Colon Carcinoma Metastatic in the Lung (tissue), 2 donors: ENCODE results near the gene DEFB129.

DNA sequence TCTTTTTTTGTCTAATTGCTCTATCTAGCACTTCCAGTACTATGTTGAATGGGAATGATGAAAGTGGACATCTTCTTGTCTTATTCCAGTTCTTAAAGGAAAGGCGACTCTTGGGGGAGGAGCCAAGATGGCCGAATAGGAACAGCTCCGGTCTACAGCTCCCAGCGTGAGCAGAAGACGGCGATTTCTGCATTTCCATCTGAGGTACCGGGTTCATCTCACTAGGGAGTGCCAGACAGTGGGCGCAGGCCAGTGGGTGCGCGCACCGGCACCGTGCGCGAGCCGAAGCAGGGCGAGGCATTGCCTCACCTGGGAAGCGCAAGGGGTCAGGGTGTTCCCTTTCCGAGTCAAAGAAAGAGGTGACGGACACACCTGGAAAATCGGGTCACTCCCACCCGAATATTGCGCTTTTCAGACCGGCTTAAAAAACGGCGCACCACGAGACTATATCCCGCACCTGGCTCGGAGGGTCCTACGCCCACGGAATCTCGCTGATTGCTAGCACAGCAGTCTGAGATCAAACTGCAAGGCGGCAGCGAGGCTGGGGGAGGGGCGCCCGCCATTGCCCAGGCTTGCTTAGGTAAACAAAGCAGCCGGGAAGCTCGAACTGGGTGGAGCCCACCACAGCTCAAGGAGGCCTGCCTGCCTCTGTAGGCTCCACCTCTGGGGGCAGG, 12.4 kb upstream of the DEFB126 start:
- PRO-cap, 2 experiments = no peak in any of the 2 experiments

GRCh38 chr20:226906-227333, at the start of gene DEFB129:
Gene DEFB129, plus strand, starts transcription at chr20:227258.
- PRO-cap, 2 experiments = no peak in any of the 2 experiments

DNA sequence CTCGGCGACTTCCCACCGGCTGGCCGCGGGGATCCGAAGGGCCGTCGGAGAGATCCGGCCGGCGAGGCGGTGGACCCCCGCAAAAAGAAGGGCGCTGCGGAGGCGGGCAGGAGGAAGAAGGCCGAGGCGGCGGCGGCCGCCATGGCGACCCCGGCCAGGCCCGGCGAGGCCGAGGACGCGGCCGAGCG, 366 bp downstream of the ZCCHC3 start:
- PRO-cap, 2 experiments = no peak in any of the 2 experiments

DNA sequence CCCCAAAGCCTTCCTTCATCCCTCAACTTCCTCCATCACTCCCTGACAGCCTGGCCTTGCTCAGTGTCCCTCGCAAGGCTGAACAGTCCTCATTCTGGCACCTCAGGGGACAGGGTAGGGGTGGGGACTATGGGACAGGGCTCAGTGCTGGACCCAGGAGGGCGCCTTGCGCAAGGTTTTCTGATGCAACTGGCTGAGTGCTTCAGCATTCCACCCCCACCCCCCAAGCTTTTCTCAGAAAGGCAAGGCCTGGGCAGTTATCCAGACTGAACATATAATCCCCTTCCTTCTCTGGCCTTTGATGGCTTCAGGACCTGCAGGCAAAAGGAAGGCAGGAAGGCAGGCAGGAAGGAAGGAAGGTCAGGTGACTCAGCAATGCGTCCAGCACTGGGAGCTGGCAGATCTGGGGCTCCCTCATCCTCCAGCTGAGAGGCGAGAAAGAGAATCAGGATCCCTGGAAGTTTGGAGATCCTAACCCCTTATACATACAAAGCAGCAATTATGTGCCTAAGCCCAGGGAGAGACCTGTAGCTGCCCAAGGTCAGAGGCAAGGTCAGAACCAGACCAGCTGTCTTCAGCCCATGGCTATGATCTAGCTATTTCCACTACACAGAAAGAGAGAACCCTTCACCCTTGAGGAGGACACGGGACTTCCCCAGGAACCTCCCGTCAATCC, 8.6 kb upstream of the TRIB3 start:
- PRO-cap, 2 experiments = peak in 1 of 2 experiments; most common plus-strand start position 384 of the sequence (in 1); most common minus-strand start position 104 of the sequence (in 1)

- PRO-cap, 2 experiments = peak in 2 of 2 experiments; most common plus-strand start chr20:407630 (in 1); most common minus-strand start chr20:407669 (in 2)
Measured at GRCh38 chr20:406792-407998, 904 bp upstream of the RBCK1 start.

- PRO-cap, 2 experiments = peak in 1 of 2 experiments; most common plus-strand start chr20:437569 (in 1)
Measured at GRCh38 chr20:437357-437689, 25.0 kb downstream of the TBC1D20 start.

DNA sequence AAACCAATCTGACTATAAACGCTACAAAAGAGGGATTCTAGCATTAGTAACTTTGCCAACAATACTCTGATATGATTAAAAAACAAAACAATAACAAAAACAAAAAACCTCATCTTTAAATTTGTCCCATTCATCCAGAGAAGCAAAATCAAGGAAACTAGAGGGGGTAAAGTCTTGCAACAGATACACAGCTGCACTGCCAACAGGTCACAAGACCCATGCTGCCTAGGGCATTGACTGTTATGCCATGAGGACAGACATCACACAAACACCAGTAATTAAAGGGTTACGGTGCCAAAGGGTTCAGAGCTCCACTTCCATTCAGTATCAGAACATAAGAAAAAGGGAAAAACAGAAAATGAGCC, 1.7 kb downstream of the TBC1D20 start:
- PRO-cap, 2 experiments = no peak in any of the 2 experiments

- PRO-cap, 2 experiments = no peak in any of the 2 experiments
Measured at GRCh38 chr20:494377-495379, 32.3 kb upstream of the TBC1D20 start.

GRCh38 chr20:588574-588873, 21.6 kb downstream of the TCF15 start:
- PRO-cap, 2 experiments = no peak in any of the 2 experiments

GRCh38 chr20:652092-652301, 1.0 kb downstream of the SRXN1 start:
- PRO-cap, 2 experiments = no peak in any of the 2 experiments

GRCh38 chr20:669508-669859, 6.1 kb downstream of the SCRT2 start:
- PRO-cap, 2 experiments = no peak in any of the 2 experiments

- PRO-cap, 2 experiments = no peak in any of the 2 experiments
Measured at GRCh38 chr20:905408-905993, 10.6 kb downstream of the ANGPT4 start.

GRCh38 chr20:911216-912082, 4.7 kb downstream of the ANGPT4 start:
- PRO-cap, 2 experiments = no peak in any of the 2 experiments

GRCh38 chr20:996713-997090, 5.4 kb downstream of the RSPO4 start:
- PRO-cap, 2 experiments = no peak in any of the 2 experiments

DNA sequence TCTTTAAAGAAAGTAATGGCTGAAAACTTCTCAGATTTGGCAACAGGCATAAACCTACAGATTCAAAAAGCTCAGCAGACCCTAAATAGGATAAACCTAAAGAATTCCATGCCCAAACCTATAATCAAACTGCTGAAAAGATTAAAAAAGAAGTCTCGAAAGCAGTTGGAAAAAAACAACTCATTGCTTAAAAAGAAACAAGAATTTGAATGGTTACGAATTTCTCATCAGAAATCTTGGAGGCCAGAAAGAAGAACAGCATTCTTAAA, 28.5 kb downstream of the TMEM74B start:
- PRO-cap, 2 experiments = no peak in any of the 2 experiments

DNA sequence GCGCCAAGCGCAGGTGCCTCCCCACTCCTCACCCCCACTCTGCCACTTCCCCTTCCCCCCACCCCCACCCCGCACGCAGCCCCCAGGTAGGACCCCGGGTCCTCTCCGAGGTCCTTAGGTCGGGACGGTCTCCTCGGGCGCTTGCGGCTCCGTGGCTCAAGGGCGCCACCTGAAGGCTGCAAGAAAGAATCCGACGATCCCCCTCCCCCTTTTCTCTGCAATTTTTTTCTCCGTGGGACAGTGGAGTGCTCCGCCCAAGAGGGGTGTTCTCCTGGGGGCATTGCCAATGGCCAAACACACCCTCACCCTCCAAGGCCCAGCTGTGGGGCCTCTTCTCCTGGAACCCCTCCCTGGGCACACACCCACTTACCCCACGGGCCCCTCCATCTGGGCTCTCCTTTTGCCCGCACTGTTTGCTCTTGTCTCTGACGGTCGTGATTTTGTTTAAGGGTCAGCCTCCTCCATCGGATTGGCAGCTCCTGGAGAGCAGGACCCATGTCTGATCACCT, 1.0 kb upstream of the TMEM74B start:
- PRO-cap, 2 experiments = peak in 1 of 2 experiments; most common minus-strand start position 143 of the sequence (in 1)

GRCh38 chr20:1324535-1324993, 4.4 kb downstream of the SDCBP2 start:
- PRO-cap, 2 experiments = no peak in any of the 2 experiments

- PRO-cap, 2 experiments = peak in 1 of 2 experiments; most common plus-strand start chr20:1327617 (in 1); most common minus-strand start chr20:1327531 (in 1)
Measured at GRCh38 chr20:1326868-1327736, 1.8 kb downstream of the SDCBP2 start.

DNA sequence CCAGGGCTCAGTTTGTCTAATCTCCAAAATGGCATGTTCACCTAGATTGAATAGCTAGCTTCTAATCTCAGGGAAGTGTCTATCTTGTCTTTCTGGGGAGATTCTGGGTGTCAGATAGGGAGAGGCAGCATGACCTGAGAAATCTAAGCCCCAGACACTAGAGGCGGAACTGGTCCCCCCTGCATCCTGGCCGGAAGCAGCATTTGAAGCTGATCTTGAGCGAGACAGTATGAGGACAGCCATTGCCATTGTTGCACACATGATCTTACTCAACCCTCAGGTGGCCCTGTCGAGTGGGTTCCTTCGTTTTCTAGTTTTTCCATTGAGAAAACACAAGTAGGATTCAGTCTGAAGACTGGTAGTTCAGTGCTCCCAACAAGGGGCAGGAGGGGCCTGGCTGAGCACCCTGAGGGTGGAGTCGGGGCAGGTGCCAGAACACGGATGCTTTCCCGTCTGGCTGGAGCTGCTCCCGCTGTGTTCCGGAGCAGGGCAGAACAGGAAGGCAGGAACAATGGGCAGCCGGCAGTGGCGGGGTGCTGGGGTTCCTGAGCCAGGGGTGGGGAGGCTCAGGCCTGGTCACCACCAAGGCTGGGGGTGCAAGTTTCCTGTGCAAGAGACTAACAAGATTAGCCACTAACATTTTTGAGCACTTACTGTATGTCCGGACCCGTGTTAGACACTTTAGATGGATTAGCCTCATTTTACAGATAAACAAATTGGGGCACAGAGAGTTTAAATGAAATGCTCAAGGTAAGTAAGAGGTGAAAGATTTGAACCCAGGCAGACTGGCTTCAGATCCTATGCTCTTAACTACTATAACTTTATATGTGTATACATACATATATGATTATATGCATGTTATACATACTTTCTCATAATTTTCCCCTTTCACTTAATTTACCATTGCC, 8.0 kb upstream of the SDCBP2 start:
- PRO-cap, 2 experiments = no peak in any of the 2 experiments

DNA sequence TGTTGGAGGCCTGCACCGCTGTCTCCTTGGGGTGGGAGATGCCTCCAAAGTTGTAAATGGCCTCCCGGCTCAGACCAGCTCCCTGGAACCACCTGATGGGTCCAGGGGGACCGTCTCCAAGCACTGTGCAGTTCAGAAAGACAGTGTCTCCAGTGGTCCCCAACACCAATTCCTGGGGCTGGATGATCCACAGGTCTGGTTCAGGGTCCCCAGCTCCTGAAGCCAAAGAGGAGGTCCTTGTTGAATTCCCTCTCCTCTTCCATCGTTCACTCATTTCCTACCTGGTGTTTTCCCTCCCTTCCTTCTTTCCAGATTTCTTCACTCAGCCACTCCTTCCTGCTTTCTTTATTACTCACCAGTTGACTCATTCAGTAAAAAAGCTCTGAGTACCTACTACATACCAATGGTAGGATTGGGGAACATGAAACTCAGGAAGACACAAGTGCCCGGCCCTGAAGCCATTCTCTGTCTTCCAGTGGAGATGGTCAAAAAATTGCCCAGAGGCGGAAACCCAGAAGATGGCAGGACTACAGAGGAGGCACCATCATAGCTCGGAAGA, 11.8 kb upstream of the NSFL1C start:
- PRO-cap, 2 experiments = no peak in any of the 2 experiments